A673 (cell line): ENCODE results near the gene UPF3A.

DNA sequence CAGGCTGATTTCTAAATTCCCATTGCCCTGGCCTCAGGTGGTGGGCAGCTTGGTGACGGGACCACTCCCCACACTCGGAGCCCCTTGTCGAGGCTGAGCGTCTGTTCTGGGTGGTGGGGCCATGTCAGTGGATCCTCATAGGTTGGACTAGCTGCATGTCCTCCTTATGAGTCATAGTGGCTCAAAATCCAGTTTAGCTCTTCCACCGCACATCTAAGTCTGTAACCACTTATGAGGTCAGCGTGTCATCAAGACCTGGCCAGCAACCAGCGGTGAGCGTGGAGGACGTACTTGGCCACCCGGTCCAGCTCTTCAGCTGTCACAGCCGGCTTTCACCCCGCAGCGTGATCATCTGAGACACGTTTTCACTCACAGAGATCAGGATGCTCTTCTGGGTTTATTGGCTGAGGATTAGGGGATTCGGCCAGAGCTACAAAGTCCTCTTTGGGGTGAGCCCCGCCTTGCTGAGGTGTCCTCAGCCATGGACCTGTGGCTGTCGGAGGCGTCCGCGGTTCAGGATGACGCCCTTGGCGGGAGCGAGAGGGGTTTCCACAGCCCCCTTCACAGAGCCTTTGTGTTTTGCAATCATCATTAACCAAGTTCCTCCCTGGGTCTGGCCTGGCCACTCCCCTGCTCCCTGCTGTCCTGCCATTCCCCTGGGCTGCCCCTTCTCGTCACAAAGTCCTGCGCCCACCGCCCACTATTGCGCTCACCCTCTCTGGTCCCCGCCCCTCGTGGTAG lies 41.9 kb downstream of the ADPRHL1 start:
- PRO-cap: no peak

DNA sequence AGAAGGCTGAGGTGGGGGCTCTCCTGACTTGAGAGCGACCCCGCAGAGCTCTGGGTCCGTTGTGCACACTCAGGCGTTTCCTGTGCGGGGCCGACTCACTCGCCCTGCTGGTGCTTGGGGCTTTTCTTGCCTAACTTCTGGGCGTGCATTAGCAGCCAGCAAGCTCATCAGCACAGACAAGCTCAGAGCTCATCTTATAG lies 23.7 kb downstream of the ADPRHL1 start:
- PRO-cap: no peak

GRCh38 chr13:113472956-113473504 lies 17.5 kb downstream of the DCUN1D2 start:
- PRO-cap: no peak

GRCh38 chr13:113512080-113513399 lies 21.7 kb downstream of the TMCO3 start:
- PRO-cap: no peak

DNA sequence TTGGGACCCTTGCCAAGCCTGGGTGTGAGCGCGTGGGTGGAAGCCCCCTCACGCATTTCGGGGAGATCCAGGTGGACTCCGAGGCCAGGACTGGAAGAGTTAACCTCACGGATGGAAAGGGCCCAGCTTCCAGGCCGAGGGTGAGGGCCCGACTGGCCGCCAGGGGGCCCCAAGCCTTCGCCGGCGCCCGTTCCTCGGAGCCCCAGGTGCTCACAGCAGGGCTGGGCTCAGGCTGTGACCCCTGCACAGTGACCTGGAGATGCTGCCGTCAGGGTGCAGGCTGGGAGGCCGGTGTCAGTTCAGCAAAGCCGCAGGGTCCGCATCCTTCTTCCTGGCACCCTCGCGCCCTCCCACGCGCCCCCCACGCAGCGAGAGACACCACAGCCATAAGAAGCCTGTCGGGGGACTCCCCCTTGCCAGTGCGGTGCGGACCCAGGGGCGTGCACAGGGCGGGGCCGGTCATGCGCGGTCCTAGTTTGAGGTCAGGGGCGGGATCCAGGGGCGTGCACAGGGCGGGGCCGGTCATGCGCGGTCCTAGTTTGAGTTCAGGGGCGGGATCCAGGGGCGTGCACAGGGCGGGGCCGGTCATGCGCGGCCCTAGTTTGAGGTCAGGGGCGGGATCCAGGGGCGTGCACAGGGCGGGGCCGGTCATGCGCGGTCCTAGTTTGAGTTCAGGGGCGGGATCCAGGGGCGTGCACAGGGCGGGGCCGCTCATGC lies 34.0 kb upstream of the TMEM255B start:
- PRO-cap: no peak

GRCh38 chr13:113727205-113727411 lies 31.9 kb upstream of the TMEM255B start:
- PRO-cap: no peak

GRCh38 chr13:113935476-113935965 lies 38.4 kb downstream of the C13orf46 start:
- PRO-cap: no peak

GRCh38 chr13:113969712-113969956 lies 4.2 kb downstream of the C13orf46 start:
- PRO-cap: no peak

DNA sequence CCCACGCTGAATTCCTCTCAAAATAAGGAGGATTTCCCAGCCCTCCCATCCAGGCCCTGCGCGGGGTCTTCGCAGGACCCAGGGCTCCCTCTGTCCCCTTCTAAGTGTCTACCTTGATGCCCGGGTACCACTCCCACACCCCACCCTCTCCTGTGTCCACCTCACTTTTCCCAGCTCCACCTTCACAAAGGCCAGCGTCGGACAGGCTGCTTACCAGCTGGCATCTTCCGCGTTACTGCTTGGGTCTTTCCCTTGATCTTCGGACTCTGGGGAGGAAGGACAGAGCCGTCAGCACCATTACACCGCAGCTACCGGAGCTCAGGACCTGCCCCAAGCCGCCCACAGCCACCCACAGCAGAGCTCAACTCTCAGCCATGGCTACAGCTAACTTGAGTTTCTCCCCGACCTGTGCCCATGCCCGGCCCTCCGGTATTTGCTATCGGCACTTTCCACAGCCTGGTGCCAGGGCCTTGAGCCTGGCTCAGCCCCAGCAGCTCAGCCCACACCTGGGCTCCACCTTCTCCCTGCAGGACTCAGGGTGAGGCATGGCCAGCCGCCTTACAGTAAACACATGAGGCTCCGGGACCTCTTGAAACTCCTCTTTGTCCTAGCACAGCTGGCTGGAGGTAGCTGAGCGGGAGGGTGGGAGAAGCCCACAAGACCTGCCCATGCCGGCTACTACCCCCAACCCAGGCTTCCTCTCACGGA lies 3.8 kb downstream of the C13orf46 start:
- PRO-cap: no peak

DNA sequence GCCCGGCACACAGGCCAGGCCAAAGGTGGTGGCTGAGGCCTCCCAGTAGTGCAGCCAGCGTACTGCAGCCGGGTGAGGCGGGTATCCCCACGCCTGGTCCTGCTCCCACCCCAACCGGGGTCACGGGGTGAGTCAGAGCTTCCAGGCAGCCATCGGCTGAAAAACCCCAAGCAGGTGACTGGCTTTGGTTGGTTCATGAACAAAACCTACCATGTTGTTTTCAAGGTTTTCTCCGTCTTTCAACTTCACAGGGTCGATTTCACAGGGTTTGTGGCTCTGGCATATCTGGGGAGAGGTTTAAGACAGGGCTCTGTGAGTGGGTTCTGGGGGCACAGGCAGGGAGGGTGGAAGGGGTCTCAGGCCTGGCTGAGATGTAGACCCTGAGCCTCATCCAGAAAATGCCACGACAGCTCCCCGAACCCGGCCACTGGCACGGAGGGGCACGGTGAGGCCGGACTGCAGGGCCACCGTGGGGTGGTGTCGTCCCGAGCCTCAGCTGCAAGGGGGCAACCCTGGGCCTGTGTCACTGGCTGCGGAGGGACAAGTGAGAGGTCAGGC lies 42.2 kb upstream of the C13orf46 start:
- PRO-cap: no peak

DNA sequence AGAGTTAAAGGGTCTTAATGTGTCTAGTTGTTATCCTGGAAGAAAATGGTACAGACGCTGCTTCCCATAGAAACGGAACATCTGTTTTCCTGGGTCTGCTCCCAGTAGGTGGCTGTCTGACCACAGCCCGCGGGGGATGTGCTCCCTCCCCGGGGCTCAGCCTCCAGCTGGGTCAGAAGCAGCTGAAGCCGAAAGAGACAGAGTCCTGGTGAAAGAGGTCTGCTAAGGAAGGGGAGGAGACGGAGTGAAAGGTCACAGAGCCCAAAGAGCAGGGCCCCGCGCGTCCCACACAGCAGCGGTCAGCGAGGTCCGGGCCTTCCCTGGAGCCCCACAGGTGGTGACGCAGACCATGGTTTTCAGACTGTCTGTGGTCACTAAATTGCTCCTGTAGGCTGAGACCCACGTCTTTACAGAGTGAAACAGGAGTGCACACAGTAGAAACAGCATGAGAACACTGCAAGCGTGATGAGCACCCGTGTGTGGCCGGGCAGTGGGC lies 51.9 kb upstream of the C13orf46 start:
- PRO-cap: no peak

GRCh38 chr13:114089057-114089256 lies 43.5 kb downstream of the RASA3 start:
- PRO-cap: no peak

- PRO-cap: no peak
Observed at GRCh38 chr13:114093525-114094491, 38.6 kb downstream of the RASA3 start.

DNA sequence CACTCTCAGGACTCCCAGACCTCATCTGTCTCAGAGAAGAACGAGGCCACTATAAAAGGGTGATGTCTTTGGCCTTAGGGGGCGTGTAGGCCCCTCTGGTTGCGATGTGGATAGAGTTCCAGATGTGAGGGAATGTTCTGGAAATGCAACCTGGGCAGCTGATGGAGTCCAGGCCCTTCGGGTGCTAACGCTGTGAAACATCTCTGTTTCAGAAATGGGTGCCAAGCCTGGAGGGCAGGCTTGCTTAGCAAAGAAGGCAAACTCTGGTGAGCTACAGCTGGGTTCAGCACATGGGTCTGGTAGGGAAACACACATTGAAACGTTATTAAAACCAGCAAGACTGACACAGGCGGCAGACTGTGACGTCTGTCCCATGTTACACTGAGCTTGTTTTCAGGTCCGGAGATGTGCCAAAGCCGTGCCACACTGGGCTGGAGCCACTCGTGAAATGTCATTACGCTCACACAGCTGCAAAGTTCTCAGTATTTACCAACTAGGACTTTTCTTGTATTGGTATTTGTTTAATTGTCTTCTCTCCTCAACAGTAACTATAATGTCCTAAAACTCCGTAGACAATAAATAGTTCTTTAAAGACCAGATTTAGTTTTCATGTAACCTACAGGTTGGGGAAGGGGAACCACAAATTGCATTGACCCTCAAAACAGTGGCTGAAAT lies 8.5 kb upstream of the CDC16 start:
- PRO-cap: no peak

DNA sequence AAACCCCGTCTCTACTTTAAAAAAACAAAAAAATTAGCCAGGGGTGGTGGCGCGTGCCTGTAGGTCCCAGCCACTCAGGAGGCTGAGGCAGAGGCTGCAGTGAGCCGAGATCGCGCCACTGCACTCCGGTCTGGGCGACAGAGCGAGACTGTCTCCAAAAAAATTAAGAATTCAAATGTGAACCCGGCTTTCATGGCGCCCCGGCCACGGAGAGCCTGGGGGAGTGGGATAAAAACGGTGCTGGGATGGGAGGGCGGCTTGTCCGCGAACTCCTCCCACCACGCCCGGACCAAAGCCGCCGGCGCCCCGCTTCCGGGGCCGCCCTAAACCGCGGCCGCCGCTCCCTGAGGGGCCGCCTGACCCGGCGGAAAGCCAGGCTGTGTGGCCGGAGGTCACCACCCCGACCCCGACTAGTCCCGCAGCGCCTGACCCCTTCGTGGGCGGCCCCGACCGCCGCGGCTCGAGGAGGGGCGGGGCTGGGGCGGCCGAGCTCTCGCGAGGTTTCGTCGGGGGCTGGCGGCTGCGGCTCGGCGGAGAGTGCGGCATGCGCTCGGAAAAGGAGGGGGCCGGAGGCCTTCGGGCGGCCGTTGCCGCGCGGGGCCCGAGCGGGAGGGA lies at the start of gene UPF3A:
TSS of gene UPF3A (plus strand) at position 506 of the 615 bp plus-strand sequence.
- PRO-cap: bidirectional peak, plus-strand start at position 90 of the sequence, minus-strand start outside the sequence; bidirectional peak, plus-strand start at position 229 of the sequence, minus-strand start at position 225 of the sequence; bidirectional peak, plus-strand start at position 504 of the sequence, minus-strand start at position 412 of the sequence

GRCh38 chr13:114282285-114282715 lies 899 bp downstream of the UPF3A start:
- PRO-cap: bidirectional peak, plus-strand start at chr13:114282541, minus-strand start at chr13:114282512

GRCh38 chr13:114323643-114324836 lies 9.7 kb downstream of the CHAMP1 start:
- PRO-cap: no peak